SK-N-DZ (cell line): ENCODE data around the gene STAB1.

DNA sequence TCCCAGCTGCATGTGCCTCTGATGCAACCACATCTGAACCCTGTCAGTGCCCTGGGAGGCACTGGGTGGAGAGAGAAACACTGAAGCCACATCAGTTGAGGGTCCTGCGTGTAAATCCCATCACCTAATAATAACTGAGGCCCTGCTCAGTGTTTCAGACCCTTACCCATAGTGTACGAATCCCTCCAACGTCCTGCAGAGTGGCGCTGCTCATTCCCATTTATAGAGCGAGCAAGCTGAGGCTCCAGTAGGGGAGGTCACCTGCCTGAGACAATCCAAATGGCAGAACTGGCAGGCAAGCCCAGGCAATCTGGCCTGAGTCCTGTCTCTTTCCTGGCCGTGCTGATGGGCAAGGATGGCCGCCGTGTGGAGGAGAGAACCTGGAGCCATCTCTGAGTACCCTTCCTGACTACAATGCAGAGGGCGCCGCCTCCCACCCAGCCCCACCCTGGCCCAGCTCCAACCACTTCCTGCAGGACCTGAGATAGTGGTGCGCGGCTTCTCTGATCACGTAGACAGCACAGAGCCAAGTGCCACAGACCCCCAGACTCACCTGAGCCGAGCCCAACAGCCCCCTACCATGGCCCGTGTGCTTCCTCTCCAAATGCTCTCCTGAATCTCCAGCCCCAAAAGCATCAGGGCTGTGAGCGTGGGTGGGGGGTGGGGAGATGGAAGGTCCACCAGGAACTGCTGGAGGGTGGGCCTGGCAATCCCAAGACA lies 7.0 kb downstream of the TLR9 start:
RAMPAGE:
- cytosol, long total RNA = no peak
- nucleus, long total RNA = no peak

DNA sequence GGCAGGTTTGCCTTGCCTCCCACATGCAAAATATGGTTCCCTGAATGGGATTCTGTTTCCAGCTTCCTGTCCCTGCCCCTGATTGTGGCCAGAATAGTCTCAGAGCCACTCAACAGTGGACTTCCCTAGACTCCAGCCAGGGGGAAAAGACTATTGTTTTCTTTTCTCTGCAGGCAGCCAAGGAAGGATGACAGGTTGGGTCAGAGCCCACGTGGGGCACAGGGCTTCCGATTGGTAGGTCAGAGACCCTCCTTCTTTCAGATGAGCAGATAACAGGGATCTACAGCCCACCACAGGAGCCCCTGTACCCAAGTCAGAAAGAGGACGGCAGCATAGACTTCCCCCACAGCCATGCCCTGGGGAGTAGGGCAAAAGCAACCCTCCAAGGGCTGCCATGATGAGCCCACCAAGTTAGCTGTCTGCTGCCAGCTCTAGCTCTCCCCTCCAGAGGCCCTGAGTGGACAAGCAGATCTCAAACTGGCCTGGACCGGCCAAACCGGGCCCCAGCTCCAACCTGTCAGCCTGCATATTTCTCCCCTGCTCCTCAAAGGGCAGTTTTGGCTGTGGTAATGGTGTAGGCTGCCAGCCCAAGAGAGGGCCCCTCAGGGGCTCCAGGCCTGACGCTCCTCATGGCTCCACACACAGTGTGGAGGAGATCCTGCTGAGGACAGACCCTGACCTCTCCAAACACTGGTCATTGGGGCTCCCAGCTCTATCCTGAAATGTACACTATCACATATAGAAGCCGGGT lies 6.3 kb downstream of the TLR9 start:
RAMPAGE:
- cytosol, long total RNA = no peak
- nucleus, long total RNA = no peak

RAMPAGE:
- cytosol, long total RNA = no peak
- nucleus, long total RNA = no peak
These were observed 5.8 kb downstream of the TWF2 start for GRCh38 chr3:52233088-52233695.

GRCh38 chr3:52234392-52234795 lies 4.6 kb downstream of the TWF2 start:
RAMPAGE:
- cytosol, long total RNA = no peak
- nucleus, long total RNA = no peak

RAMPAGE:
- cytosol, long total RNA = no peak
- nucleus, long total RNA = no peak
These were observed 30.1 kb downstream of the BAP1 start for GRCh38 chr3:52379719-52380171.

DNA sequence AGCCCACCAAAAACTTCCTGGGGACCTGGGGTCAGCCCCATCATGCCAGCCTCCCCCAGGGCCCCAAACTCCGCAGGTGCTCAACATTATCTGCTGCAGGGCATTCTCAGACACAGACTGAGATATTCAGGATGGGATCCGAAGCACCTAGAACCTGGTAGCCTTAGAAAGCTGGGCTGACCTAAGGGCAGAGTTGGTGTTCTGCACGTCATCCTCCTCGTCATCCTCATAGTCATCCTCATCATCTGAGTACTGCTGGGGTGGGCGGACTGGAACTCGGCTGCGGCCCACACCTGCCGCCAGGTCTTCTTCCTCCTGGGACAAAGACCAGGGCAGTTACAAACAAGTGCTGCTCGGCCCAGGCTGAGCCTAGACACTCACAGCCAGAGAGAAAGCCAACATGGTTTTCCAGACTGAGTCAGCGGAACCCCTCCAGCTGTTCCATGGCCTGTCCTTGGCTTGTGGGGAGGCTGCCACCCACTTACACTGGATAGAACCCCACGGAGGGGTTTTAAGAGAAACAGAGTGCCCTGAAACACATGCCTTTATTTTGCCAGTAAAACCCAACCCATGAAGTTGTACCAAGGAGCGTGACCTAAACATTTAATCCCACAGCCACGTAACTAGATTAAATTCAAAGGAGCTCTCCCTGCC lies 5.4 kb downstream of the BAP1 start:
RAMPAGE:
- cytosol, long total RNA = no peak
- nucleus, long total RNA = no peak

GRCh38 chr3:52429392-52430317 lies 15.2 kb downstream of the SEMA3G start:
RAMPAGE:
- cytosol, long total RNA = no peak
- nucleus, long total RNA = no peak

RAMPAGE:
- cytosol, long total RNA = no peak
- nucleus, long total RNA = no peak
These were observed 10.0 kb downstream of the SEMA3G start for GRCh38 chr3:52434475-52435654.

DNA sequence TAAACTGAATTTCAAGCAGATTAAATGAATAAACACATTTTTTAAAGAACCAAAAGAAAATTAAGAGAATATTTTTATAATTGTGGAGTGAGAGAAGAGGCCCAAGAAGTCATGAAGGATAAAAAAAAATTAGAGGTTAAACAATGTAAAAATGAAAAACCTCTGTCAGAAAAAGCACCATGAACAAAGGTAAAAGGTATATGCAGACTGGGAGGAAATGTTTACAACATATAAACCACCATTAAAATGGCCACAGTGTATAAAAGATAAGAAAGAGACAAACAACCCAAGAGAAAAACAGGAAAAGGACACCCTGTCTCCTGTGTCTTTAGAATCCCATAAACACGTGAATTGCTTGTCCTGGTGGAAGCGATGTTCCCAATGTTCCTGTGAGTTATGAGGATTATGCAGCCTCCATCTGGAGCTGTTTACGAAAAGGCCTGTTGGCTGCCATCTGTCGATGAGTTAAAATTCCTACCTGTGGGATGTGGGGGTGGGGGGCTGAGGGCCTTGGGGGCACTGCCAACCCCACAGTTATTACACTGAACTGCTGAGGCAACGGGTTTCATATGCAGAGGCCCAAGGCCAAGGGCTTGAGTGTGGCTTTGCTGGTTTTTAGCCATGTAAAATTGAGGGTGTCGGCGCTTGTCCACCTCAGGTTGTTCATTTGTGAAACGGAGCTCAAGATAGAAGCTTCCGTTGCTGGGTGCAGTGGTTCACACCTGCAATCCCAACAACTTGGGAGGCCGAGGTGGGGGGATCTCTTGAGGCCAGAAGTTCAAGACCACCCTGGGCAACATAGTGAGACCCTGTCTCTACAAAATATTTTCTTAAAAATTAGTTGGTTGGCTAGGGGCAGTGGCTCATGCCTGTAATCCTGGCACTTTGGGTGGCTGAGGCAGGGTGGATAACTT lies 13.6 kb downstream of the NISCH start:
RAMPAGE:
- cytosol, long total RNA = no peak
- nucleus, long total RNA = no peak

RAMPAGE:
- cytosol, long total RNA = no peak
- nucleus, long total RNA = no peak
These were observed 7.9 kb upstream of the STAB1 start for GRCh38 chr3:52487099-52487829.

GRCh38 chr3:52493383-52493748 lies 1.8 kb upstream of the STAB1 start:
RAMPAGE:
- cytosol, long total RNA = no peak
- nucleus, long total RNA = no peak

DNA sequence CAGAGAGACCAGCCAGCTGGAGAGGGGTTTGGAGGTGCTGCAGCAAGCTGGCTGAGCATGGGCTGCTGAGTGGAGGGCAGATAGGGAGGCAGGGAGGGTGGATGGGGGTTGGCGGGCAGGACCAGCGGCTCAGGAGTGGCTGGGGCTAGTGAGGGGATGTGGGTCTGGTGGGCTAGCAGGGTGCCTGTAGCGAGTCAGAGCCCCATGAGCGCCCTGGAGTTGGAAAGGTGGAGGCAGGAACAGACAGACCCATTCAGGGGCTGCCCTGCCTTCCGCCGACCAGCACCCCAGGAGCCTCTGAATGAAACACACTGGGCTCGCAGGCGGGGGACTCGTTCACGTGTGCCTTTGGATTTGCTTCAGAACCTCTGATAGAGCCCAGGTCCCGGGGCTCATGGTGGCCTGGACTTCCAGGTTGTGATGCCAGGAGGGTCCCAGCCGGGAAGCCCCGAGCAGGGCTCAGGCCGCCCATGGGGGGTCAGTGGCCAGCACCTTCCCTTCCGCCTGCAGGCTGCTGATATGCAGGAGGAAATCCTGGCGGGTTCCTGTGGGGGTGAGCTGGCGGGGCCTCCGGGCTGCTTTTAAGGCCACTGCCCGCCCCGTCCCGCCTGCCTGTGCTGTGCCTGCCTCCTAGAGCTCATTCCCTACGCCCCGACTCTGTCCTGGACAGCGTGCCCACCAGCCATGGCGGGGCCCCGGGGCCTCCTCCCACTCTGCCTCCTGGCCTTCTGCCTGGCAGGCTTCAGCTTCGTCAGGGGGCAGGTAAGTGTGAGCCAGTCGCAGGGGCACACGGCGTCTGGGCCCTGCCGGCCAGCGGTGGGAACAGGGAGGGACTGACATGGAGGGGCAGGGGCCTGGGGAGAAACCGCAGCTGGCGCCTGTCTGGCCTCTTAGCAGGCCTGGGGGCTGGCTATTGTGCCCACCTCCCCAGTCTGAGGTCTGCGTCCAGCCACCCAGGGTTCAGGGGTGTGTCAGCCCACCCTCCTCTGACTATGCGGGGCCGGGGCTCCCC lies at the start of gene STAB1:
Gene STAB1, plus strand, starts transcription at position 609 of the 1,012 bp plus-strand sequence.
RAMPAGE:
- cytosol, long total RNA = no peak
- nucleus, long total RNA = no peak

DNA sequence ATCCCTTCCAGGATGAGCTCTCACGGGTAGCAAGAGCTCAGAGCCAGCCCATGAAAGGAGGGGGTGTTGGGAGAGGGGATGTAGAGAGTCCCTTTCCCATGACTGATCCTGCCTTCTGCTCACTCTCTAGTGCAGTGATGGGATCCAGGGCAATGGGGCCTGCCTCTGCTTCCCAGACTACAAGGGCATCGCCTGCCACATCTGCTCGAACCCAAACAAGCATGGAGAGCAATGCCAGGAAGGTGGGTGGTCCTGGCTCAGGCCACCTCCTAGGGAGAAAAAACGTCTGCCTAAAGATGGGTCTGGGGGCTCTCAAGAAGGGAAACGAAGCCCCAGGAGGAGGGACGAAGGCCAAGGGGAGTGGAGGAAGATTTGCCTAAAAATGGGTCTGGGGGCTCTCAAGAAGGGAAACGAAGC lies 13.9 kb downstream of the STAB1 start:
RAMPAGE:
- cytosol, long total RNA = no peak
- nucleus, long total RNA = no peak

GRCh38 chr3:52525873-52526858 lies 7.5 kb downstream of the NT5DC2 start:
RAMPAGE:
- cytosol, long total RNA = no peak
- nucleus, long total RNA = no peak

DNA sequence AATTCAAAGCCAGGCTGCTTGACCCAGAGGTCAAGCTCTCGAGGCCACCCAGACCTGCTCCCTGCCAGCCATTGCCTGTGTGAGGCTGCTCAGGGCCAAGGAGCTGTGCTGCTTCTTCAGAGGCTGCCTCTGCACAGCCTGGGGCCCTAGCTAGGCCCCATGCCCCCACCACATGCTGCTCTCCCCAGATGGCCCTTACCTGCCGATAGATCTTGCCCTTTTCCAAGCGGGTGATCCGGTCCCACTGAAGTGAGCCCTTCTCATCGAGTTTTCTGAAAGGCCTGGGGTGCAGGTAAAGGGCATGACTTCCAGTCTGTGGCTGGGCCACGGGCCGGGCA lies 6.6 kb downstream of the NT5DC2 start:
RAMPAGE:
- cytosol, long total RNA = no peak
- nucleus, long total RNA = no peak

DNA sequence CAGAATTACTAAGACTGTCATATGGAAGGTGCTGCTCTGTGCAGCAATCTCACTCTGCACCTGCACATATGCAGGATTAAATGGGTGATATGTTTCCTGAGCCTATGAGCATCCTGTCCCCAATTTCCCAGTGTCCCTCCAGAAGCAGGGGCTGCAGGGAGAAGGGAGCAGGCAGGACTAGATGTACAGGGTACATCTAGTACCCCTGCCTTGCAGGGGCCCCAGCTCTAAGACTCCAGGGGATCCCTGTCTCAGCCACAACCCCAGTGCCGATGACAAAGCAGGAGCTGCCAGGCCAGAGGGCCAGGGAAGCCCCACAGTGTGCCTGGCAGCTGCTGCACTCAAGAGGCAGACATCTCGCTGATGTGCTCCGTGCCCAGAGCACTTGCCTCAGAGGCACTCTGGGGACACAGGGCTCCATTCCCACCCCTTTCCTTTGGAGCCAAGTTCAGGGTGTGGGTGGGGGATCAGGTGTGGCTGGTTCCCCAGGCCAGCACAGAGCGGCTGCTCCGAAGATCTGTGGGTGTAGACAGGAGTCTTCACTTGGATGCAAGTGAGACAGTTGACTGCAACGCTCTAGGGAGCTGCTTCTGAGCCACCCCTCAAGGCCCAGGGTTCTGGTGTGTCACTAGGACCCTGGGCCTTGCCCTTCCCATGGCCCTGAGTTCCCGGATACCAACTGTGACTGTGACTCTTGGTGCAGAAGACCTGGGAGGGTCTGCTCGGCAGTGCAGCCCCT lies 2.8 kb downstream of the NT5DC2 start:
RAMPAGE:
- cytosol, long total RNA = no peak
- nucleus, long total RNA = no peak

DNA sequence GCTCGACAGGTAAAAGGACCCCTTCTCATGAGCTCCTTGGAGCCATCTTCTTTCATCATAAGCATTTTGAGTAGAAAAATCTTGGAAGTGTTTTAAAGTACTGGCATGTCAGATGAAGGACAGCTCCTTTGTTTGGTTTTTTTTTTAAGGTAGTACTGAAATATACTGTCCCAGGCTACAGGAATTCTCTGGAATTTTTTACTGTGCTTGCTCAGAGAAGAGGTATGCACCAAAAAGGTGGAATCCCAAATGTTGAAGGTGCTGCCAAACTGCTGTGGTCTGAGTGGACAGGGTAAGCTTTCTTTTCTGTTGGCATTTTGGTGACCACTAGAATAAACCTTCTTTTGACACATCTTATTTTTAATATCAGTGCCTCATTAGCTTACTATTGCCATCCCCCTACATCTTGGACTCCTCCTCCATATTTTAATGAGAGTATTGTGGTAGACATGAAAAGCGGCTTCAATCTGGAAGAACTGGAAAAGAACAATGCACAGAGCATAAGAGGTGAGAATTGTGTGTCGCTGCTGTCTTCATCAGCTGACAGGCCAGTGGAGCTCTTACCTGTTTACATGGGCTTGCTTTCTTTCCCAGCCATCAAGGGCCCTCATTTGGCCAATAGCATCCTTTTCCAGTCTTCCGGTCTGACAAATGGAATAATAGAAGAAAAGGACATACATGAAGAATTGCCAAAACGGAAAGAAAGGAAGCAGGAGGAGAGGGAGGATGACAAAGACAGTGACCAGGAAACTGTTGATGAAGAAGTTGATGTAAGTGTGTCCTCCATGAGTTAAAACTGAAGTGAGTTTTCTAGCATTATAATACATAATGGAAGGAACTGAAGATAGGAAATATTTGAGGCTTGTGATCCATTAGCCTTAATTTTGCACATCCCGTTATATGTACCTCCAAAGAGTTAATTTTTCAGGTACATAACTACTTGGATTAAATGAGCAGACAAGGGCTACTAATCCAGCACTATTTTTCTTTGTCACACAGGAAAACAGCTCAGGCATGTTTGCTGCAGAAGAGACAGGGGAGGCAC lies 7.5 kb downstream of the GNL3 start:
RAMPAGE:
- cytosol, long total RNA = no peak
- nucleus, long total RNA = no peak

DNA sequence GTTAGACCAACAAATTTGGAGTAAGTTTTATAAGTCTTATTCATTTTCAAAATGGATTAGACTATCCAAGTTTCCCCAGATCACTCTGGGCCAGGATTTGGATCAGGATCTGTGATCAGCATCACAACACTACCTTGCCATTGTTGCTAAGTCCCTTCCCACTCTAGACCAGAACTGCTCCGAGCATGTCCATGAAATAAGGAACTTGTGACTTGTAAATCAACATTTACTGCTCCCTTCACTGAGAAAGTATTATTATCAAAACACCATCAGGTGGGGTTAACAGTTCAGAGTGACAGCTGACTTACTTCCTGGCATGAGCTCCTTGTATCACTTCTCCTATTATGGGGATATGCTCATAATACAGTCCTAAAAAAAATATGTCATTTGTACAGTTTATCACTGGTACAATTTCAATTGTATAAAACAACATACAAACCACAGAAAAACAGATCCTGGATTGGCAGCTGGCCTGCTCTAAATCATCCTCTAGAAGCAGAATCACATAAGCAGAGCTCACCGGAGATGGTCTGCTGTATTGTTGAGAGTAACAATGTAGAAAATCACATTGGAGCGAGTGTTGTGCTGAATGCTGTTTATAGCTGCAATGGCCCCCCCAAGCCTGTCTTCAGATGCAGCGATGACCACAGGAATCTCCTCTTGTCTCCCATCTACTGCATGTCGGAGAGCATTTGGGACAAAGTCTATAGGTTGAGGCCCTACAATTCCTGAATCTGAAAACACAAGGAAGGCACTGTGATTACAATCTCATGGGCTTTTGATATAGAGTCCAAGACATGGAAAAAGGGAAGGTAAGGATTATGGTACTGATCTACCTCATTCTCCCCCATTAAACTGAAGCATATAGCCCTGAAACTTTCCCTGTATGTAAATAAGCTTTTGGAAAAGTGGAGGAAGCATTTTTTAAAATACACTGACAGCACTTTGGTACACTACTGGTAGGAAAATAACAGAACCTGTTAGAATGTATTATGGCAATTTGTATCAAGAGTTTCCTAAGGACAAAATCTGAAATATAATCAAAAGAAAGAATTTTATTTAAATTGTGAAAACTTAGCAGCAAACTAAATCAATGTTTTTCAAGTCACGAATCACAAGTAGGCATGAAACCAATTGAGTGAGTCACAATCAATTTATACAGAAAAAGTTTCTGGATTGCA lies 8.0 kb downstream of the GLT8D1 start:
RAMPAGE:
- cytosol, long total RNA = no peak
- nucleus, long total RNA = no peak

DNA sequence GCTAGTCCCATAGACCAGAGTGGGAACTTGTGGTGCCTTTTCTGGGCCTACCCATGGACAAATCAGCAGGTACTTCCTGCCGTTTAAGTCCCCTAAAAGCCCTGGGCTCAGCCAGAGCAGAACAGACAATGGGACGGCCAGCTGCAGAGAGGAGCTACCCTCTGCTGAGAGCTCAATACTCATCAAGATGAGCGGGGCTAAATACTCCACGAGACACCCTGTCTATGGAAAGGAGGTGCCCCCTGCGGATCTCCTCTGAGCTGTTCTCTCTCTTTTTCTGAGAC lies 9.2 kb downstream of the SPCS1 start:
RAMPAGE:
- cytosol, long total RNA = no peak
- nucleus, long total RNA = no peak

DNA sequence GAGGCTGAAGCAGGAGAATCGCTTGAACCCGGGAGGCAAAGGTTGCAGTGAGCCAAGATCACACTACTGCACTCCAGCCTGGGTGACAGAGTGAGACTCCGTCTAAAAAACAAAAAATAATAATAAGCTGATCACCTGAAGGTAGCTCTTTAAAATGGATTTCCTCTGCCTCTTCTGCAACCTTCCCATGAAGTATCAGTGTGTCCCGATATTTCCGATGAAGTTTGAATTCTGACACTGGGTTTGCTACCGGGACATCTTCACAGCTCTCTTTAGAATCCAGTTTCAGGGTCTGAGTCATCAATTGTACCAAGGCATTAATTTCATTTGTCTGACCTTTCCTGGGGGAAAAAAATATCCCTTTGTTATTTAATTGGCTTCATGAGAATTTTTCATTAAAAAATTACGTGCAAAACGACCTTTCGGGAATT lies 31.4 kb downstream of the NEK4 start:
RAMPAGE:
- cytosol, long total RNA = no peak
- nucleus, long total RNA = no peak